ENCODE data around the genes PRR19, PINLYP, IRGQ and ZNF235.

GRCh38 chr19:42284140-42285124 lies 15.4 kb downstream of the CIC start:
- PRO-cap: bidirectional peak, plus-strand start at chr19:42284366, minus-strand start at chr19:42284253

GRCh38 chr19:42287028-42288024 lies 14.6 kb upstream of the PRR19 start:
- PRO-cap: no peak

GRCh38 chr19:42288821-42289540 lies 13.0 kb upstream of the PRR19 start:
- PRO-cap: no peak

- PRO-cap: no peak
Observed at GRCh38 chr19:42301732-42302234, at the start of gene PRR19. Gene PRR19, plus strand, starts transcription at chr19:42302132.

- PRO-cap: no peak
Observed at GRCh38 chr19:42365197-42365548, 24.9 kb downstream of the CNFN start.

DNA sequence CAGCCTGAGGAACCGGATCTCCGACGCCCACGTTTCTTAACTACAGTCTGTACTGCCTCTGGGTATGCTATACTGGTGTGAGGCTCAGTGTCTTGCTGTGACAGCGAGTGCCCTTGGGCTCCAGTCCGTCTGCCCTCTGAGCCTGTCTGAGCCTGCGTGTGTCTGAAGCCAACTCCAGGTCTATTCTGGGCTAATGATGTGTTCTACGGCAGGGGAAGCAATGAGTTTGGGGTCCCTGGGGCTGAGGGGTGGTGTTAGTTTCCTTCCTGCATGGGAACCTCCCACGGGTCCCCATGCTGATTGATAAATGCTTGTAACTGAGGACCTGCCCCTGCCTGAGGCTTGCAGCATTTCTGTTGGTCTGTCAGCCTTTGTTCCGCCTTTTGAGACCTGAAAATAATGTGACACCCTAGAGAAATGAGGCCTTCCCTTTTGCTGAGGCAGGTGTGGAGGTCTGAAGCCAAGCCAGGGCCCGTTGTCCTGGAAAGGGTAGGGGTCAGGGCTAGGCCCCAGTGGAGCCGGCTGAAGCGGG lies 4.8 kb downstream of the LIPE start:
- PRO-cap: no peak

- PRO-cap: no peak
Observed at GRCh38 chr19:42471562-42472436, 29.1 kb upstream of the CXCL17 start.

DNA sequence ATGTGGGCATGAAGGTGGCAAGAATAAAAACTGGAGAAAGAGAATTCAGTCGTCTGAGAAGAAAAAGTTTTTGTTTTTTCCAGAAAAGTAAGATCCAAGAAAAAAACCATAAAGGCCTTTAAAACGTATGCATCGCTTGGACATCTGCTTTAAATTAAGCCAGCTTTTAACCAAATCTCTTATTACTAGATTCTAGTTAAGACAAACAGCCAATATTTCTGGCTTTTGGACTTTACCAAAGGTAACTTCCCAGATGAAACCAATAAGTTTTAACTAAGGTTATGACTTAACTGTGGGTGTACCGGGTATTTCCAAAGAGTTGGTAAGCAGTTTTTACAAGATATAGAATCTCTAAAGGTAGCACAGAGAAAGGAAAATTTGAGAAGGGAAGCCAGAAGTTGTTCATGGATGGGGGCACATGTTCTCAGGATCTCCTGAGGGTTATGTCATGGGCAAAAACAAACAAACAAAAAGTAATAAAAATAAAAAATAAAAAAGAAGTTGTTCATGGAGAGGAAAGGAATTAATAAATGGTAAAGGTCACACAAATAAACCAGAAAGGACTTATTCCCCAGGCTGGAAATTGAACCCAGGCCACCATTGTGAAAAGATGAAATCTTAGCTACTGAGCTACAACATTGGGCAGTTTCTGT lies 33.9 kb downstream of the CEACAM1 start:
- PRO-cap: no peak

- PRO-cap: no peak
Observed at GRCh38 chr19:43414486-43414770, 262 bp upstream of the TEX101 start.

DNA sequence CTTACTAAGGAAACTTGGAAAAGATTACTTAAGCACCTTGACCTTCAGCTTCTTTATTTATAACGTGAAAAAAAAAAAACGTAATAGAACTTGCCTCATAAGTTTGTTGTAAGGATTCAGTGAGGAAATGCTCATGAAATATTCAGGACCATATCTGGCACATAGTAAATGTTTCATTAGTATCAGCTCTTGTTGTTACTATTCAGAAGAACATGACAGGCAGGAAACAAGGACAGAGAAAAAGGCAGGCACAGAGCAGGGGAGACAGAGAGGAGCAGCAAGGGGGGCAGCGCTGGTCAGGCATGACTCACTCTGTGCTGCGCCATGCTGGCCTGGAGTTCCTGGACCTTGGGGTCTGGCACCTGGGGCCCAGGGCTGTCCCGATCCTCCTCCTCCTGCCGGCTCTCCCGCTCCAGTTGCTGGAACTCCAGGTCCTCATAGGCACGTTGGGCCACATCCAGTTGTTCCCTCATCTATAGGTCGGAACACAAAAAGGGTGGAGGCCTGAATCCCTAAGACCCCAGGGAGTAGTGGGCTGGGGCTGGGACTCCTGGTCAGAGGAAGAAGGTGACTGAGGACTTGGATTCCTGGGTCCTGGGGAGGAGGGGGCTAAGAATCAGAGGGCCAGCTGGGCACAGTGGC lies 7.6 kb downstream of the PHLDB3 start:
- PRO-cap: no peak

DNA sequence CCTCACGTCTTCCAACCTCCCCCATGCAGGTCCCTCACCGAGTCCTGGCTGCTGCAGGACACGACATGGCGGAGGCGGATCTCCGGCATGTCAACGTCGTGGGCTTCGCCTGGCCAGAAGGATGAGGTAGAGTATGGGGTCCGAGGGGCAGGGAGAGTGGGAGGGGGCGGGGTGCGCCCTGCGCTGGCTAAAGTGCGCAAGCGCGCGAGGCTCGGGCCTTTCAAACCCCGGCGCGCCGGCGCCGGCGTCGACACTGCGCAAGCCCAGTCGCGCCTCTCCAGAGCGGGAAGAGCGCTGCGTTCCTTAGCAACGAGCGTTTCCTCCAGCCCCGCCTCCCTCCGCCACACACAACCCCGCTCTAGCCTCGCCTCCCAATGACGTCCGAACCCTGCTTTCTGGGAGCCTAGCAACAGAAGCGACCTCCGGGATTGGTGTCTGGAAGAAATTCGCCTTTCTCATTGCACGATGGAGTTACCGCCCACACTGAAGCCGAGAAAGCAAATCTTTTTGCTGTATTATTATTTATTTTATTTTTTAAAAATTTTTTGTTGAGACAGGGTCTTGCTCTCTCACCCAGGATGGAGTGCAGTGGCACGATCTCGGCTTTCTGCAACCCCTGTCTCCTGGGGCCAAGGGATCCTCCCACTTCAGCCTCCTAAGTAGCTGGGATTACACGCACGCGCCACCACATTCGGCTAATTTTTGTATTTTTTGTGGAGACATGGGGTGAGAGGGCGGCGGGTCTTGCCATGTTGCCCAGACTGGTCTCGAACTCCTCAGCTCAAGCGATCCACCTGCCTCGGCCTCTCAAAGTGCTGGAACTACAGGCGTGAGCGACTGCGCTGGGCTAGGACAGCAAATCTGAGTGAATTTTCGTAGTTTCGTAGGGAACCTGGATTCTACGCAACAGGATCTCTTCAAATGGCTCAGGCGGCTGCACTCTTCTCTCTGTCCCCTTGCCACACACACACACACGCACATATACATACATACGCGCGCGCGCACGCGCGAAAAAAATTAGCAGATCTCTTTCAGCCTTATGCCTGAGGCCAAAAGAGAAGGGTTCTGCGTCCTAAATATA lies at the start of gene PINLYP:
Gene PINLYP (plus strand): TSS at position 432 of the 1,081 bp plus-strand sequence.
- PRO-cap: no peak

GRCh38 chr19:43584129-43584540 lies 8.5 kb downstream of the PINLYP start:
- PRO-cap: no peak

- PRO-cap: no peak
Observed at GRCh38 chr19:43592020-43592548, 3.9 kb downstream of the IRGQ start.

DNA sequence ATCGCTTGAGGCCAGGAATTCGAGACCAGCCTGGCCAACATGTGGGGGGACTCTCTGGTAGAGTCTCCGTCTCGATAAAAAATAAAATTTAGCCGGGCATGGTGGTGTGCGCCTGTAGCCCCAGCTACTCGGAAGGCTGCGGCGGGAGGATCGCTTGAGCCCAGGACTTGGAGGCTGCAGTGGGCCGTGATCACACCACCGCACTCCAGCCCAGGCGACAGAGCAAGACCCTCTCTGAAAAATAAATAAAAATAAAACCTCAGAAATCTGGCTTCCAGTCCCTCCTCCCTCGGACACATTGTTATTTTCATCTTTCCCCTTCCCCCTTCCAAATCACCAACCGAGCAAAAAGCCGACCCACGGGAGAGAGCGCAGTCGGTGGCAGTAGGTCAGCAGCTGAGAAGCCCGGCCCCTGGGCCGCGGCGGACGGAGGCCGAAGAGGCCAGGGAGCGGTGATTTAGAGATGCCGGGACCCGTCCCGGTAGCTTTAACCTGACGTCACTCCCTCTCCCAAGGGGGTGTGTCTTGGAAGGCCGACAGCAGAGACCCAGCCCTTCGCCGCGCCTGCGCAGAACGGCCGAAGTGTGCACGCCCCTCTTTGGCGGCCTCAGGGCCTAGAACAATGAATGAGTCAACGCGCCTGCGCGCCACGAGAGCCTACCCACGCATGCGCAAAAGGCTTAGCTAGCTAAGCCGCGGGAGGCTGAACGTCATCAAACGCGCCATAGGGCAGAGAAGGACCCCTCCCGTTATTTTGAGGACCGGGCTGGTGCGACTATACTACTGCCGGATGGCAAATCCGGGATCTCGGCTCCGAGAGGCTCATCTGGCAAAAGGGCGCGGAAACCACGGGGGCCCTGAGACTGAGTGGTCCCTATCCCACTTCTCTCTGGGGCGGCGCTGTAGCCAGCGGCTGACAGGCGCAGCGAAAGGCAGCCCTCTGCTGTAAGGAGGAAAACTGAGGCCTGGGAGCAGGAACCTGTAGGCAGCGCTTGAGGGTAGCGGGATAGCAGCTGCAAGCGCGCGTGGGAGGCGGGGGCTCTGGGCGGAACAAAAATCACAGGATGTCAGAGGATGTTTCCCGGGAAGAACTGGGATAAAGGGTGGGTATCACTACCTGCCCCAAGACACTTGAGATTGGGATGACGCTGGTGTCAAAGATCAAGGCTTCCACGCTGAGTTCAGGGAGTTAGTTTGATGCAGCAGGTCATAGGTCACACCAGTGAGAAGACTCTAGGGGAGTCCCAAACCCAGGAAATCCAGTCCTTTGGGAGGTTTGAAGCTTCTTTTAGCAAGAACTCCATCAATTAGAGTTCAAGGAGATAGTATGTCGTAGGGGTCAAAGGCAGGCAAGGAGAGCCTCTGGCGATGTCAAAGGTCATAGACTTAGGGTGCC lies at the start of gene IRGQ:
Gene IRGQ (minus strand): TSS at position 494 of the 1,396 bp plus-strand sequence.
- PRO-cap: bidirectional peak, plus-strand start at position 783 of the sequence, minus-strand start at position 432 of the sequence; unidirectional peak, plus-strand start at position 955 of the sequence

GRCh38 chr19:43658571-43659201 lies 11.3 kb downstream of the PLAUR start:
- PRO-cap: no peak

DNA sequence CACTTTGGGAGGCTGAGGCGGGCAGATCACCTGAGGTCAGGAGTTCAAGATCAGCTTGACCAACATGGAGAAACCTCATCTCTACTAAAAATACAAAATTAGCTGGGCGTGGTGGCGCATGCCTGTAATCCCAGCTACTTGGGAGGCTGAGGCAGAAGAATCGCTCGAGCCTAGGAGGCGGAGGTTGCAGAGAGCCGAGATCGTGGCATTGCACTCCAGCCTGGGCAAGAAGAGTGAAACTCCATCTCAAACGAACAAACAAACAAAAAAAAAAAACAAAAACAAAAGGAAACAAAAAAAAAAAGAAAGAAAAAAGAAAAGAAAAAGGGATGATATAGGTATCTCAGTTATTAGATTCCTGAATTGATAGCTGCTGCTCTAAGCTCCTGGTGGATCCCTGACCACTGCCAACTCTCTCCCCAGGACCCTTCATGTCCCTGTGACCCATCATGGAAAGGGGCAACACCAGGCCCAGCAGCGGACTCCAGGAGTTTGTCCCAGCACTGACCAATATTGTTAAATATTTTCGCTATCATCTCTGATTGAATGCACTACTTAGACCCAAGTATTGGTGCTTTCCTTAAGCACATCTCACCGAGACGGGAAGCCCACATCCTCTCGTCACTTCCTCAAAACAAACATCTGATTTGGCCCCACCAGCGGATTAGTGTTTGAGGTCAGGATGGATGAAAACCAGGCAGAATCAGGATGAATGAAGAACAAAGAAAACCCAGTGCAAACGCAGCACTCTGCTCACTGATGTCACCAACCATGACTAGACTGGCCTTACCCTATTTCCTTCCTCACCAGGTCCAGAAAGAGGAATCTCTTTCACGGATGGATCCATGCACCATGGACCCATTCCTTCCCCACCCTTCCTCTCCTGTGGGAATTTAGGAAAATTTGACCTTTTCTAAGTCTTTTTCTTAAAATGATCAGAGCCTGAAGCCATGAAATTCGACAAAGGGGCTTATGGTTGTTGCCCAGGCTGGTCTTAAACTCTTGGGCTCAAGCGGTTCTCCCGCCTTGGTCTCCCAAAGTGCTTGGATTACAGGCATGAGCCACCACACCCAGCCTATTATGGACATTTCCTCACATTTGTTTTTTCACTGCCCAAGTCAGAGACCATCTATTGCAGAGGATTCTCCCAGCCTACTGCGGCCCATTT lies 6.1 kb downstream of the PLAUR start:
- PRO-cap: no peak

DNA sequence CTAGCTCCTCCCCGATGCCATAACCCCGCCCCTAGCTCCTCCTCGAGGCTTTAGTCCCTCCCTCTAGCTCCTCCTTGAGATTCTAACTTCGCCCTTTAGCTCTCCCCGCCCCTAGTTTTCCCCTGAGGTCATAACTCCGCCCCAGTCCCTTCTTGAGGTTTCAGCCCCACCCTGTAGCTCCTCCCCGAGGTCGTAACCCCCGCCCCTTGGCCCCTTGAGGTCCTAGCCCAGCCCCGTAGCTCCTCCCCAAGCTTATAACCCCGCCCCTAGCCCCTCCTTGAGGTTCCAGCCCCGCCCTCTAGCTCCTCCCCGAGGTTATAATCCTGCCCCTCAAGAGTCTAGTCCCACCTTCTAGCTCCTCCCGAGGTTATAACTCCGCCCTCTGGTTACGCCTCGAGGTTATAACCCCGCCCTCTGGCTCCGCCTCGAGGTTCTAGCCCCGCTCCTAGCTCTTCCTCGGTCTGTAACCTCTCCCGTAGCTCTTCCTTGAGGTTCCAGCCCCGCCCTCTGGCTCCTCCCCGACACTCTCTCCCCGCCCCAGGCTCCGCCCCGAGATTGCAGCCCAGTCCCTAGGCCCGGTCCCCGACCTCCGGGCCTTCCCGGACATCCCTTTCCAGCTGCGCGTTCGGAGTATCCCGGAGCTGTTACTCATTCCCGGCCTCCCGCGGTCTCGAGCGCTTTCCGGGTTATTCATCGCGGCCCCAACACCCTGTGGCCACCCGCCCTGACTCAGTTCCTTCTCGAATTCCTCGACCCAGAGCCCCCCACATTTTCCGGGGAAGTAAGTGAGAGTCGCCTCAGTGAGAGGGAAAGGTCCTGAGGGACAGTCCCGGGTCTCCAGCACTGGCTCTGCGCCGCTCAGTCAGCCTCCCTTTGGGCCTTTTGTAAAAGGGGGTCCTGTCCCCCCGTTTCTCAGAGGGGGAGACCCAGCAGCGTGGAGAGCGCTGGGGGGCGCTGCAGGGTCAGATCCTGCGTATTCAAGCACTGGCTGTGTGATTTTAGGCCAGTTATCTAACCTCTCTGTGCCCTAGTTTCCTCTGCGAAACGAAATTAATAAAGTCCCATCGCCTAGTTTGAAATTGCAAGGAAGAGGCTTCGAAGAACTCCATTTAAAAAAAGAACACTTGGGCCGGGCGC lies 1.2 kb downstream of the PLAUR start:
- PRO-cap: bidirectional peak, plus-strand start at position 616 of the sequence, minus-strand start at position 525 of the sequence

DNA sequence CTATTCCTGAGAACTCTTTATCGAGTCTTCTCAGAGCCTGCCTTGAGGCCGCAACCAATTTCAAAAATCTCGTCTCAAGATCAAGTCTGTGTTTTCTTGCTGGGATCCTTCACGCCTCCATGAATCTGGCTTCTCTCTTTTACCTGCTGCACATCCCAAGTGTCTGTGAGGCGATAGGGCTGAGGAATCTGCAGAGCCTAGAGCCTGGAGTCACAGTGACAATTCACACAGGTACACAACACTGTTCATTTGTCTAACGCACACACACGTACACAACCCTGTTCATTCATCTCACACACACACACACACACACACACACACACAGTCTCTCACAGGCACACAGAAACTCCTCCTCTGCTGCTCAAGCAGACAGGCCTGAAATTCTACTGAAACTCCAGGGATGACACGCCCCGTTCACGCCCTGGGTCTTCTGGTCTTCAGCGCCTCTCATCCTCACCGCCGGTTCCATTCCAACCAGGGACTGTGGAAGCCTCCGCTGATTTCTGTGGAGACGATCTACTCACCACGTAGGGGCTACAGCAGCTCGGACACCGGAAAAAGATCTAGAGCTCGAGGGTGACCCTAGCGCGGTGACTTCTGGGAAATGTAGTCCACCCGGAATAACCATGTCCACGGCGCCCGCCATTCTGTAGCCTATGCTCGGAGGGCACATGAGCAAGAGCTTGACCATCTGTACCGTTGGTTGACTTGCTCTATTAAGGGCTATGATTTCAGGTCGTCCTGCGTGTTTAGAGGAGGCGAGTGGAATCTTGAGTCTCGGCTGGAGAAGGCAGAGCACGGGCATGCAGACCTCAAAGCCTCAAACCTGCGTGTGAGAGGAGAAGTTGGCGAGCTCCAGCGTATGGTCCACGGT lies 17.7 kb upstream of the ZNF404 start:
- PRO-cap: no peak

GRCh38 chr19:44094879-44095707 lies 932 bp downstream of the ZNF224 start:
- PRO-cap: unidirectional peak, minus-strand start at chr19:44094964

- PRO-cap: unidirectional peak, minus-strand start at chr19:44304963
Observed at GRCh38 chr19:44304638-44305352, at the start of gene ZNF235. Gene ZNF235, minus strand, starts transcription at chr19:44305025.

Data from jejunum (tissue), 1 donor.